Camera-type eye (tissue), 1 donor: Measurements from ENCODE around the genes ALKBH3 and CD82.

DNA sequence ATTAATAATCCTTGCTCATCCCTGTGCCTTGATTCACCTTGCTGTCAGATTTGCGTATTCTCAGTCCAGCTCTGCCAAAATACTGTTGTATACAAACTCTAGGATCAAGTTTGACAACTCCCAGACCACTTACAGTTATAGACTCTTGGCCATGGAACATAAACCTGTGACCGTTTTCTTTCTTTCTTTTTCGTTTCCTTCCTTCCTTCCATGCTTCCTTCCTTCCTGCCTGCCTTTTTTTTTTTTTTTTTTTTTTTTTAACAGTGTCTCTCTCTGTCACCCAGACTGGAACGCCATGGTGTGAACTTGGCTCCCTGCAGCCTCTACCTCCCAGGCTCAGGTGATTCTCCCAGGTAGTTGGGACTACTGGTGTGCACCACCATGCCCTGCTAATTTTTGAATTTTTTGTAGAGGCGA is 2391.0 kb upstream of the RAG2 start:
- RAMPAGE, long total RNA: no peak

- RAMPAGE, long total RNA: no peak
Measured at GRCh38 chr11:43474576-43475631, 116.2 kb downstream of the TTC17 start.

- RAMPAGE, long total RNA: no peak
Measured at GRCh38 chr11:43575040-43575908, 105.3 kb upstream of the HSD17B12 start.

DNA sequence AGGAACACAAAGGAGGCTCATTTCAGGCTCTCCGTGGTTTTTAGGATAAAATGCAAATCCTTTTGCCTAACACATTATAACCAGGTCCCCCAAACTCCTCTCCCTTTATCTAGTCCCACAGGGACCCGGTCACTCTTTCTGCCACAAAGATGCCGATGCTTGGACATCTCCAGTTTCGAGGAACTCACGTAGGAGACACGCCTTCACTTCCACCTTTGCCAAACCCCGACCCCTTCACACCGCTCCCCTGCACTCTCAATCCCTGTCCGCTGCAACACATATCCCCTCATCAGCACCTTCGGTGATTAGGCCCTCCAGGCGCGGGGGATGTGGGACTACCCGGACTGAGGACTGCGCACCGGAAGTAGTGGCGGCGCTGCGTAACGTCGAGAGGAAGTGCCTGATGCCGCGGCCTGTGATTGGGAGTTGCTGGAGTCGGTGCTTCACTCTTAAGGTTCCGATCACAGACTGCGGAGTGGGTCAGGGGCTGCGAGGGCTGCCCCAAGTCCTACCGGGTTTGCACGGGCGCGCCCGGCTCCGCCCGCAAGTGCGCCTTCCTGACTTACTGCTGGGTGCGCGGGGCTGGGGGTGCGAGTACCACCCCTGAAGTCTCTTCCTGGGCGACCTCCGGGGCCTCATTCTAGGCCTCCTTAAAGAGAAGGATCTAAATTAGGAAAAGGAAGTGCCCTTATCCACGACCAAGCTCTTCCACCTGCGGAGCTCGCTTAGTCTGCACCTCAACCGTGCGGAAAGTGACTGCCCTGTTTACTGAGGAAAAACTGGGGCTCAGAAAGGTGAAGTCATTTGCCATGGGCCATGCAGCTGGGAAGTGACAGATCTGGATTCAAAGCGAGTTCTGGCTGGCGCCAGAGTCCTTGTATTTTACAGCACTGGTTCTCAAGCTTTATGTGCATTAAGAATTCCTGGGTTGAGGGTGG is at the start of gene ALKBH3:
TSS of gene ALKBH3 (plus strand) at position 446 of the 938 bp plus-strand sequence.
- RAMPAGE, long total RNA: no peak

GRCh38 chr11:43919690-43920204 is 22.7 kb upstream of the C11orf96 start:
- RAMPAGE, long total RNA: no peak

DNA sequence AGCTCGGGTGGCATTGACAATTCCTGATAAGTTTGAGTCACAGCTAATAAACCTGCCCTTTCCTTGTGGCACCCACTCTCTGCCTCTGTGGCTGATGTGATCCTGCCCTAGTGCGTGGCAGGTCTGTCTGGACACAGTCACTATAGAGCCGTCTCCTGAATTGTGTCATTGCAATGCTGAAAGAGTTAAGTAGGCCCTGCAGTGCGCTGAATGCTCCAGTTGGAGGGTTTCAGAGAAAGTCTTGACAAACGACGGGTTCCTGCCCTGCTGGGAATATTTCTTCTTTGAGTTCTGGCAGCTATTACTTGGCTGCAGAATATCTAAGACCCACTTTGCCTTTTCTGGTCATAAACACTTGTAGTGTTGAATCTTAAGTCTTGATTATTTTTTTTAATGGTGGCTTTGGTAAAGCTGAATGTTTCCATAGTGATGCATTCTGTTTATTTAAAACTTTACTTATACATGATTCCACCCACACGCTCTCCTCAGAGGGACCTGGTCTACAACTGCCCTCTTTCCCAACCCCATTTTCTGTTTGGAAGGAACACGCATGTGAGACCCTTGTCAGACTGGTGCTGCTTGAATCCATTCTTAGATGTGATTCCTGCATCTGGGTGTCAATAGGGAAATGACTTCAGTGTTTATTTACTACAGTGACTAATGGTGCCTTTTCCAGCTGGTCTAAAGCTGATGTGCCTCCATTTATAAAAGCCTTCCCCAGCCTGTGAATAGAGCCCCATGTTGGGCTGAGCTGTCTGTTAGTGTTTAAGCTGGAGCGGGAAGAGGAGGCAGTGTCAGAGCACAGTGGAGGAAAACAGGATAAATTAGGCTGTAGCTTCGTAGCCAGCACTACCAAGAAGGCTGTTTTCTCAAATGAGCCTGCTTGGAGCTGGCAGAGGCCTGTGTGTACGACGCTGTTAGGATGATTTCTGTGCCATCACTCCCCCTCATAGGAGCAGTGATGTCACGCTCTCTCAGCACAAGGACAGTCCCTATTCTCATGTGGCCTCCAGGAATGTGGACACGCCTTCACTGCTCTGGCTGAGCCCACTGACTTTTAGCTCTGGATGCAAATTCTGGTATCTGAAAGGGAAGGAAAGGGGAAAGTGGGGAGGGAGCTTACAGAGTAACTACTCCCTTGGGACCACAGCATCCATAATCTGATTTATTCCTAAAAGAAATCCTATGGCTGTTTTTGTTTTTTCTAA is 19.0 kb upstream of the C11orf96 start:
- RAMPAGE, long total RNA: no peak

DNA sequence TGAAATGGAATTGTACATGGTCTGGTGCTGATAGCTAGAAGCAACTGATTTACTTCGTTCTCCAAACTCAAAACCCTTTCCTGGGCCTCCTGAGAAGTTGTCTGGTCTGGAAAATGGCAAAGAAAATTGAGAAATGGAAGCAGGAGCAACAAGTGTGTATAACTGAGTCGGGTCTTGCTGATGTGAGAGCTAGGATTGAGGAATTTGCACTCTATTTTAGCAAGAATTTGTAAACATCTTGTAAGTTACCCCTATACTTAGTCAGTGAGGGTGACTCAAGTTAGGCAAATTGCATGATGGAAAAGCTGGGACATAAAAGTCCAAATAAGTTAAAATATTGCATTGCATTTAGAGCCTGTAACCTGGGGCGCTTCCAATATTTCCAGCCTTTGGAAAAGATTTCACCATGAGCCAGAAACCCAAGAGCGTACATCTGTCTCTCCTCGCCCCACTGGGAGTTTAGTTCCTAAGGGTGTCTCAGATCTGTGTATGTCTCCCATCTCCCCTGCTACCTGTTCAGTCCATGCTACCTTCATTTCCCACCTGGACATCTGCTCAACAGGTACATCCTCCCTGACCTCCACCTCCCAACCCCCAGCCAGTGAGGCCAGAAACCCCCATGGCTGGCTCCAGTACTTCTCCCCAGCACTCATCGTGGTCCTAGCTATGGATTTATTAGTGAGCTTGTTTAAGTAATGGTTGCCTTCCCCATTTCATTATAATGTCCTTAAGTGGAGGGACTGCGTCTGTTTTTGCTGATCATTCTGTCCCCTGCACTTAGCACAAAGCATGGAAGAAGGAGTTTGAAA is 36.9 kb upstream of the ACCSL start:
- RAMPAGE, long total RNA: no peak

DNA sequence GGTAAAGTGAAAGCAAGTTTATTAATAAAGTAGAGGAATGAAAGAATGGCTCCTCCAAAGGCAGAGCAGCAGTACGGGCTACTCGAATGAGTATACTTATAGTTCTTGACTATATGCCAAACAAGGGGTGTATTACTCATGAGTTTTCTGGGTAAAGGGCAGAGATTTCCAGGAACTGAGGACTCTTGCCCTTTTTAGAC is 35.1 kb upstream of the CD82 start:
- RAMPAGE, long total RNA: no peak

- RAMPAGE, long total RNA: start-site peak on the plus strand at chr11:44565614-44565673, 65 reads
Measured at GRCh38 chr11:44565421-44566232, at the start of gene CD82. CD82 (plus strand) TSS chr11:44565663.

DNA sequence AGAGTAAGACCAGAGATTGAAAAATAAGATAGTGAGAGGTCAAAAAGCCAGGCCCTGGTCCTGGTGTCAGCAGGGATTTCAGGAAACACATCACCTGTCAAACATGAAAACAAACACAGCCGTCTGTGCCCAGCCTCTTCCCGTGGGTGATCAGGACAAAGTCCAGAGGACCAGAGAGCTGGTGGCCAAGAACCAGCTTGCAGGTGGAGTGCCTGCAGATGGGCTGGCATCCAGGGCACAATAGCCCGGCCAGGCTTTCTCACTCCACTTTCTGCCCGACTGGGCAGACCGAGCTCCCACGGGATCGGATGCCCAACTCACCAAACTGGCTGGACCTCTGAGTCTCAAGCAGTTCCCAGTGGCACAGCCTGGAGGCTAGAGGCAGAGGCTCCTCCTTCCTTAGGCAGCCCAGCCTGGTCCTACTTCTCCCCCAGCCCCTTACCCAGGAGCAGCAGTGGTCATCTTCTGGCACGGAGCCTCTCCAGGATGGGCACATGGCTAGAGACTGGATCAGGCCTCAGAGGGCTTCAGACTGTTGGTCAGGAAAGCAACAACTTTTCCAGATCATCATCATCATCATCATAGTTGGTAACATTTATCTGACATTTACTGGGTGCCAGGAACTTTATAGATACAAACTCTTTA is 19.4 kb downstream of the CD82 start:
- RAMPAGE, long total RNA: no peak

GRCh38 chr11:44727827-44728439 is 1.2 kb downstream of the TSPAN18 start:
- RAMPAGE, long total RNA: no peak

DNA sequence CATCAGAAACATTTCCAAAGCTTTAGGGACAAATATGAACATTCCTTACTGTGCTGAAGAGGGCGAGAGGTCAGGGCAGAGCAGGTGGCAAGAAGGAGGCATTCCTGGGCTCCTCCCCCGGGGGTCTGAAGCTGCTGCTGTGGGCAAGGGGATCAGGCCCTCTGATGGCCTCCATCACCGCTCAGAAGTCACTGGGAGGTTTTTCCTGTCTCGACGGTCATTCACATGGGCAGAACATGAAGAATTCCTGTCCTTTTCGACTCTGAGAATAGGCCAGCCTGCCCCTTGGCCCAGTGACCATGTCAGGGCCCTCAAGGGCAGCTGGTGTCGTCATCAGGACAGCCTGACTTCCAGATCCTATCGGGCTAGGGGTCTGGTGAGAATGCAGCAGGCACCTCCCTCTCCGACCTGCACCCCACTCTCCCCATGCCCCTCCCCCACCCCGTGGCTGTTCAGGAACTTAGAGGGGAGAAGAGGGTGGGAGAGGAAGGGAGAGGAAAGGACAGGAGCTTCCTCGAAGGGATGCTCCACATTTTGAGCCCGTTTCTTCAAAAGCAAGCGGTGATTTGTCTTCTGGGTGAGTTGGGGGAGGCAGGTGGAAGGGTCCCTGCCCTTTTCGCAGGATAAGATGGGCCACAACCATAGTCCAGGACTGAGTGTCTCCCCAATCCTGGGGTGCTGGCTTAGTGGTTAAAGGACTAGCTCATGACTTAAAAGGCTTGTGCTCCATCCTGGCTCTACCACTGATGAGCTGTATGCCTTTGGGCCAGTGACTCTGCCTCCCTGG is 3.5 kb downstream of the TP53I11 start:
- RAMPAGE, long total RNA: no peak

- RAMPAGE, long total RNA: no peak
Measured at GRCh38 chr11:44949112-44950020, 1.3 kb downstream of the TP53I11 start.

DNA sequence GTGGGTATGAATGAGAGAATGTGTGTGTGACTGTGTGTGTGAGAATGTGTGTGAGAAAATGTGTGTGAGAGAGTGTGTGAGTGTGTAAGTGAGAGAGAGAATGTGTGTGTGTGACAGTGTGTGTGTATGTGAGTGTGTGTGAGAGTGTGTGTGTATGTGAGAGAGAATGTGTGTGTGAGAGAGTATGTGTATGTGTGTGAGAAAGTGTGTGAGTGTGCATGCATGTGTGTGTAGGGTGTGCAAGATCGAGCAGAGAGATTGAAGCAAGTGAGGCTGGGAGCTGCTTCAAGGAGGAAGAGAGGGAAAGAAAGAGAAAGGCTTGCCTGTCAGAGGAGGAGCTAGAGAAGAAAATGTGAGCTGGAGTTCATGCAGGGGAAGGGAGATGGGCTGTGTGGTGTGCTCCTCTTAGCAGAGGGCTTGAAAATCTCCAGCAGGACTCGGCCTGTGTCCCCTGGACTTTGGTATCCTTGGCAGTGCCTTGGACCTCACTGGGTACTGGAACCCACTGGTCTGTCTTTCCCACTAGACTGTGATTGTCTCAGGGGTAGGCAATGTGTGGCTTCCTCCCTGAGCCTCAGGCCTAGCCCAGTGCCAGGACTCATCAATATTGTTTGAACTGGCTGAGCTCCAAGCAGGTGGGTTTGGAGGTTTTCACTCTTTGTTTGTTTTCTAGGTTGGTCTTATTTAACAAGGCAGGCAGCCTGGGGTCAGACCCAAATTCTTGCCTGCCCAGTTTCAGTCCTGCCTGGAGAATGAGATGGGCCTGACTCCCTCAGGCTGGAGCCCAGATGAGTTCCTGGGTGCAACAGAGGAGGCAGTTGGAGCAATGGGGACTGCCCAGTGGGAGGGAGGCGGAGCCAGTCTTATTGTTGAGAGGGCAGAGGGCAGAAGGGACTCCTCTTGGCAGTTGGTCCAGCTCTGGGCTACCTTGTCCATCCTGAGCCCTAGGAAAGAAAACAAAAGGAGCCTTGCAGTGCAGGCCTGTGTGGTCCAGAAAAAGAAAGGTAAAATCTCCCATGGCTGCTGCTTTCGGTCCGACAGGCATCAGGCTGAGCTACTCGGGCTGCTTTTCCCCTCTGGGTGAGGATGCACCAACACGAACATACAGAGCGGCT is 28.1 kb upstream of the TP53I11 start:
- RAMPAGE, long total RNA: no peak

DNA sequence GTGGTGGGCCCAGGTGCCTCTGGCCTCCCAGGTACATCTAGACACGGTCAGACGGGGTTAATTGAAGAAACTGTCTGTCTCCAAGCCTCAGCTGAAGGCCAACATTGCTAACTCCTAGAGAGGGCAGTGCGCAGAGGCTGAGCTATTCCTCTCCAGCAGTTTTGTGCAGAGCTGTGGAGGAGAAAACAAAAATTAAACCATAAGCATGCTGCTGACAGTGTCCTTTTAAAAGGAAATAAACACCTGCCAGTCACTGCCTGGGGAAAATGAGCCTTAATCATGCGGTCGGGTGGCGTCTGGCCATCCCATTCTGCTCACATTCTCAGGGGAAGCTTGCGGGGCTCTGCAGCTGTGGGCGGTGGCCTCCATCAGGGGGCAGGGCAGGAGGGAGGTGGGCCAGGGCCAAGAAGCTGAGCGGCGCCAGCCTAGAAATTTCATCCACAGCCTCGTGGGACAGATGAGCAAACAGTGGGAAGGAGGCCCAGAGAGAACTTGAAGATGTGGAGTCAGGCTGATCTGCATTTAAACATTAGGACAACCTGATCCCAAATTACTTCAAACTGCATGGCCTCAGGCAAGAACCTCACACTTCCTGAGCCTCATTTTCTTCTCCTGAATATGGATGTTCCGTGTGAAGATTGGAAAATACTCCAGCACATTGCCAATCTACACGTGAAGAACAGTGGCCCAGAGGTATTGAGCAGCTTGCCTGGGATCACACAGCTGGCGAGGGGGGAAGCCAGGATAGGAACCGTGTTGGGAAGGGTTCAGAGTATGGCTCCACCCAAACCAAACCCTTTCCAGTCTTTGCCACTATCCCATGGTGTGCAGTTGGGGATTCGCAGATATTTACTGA is 71.1 kb upstream of the TP53I11 start:
- RAMPAGE, long total RNA: no peak

DNA sequence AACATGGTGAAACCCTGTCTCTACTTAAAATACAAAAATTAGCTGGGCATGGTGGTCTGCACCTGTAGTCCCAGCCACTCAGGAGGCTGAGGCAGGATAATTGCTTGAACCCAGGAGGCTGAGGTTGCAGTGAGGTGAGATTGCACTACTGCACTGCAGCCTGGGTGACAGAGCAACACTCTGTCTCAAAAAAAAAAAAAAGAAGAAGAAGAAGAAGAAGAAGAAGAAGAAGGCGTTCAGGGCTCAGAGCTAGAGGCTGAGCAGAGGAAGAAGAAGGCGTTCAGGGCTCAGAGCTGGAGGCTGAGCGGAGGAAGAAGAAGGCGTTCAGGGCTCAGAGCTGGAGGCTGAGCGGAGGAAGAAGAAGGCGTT is 45.1 kb upstream of the PRDM11 start:
- RAMPAGE, long total RNA: no peak

DNA sequence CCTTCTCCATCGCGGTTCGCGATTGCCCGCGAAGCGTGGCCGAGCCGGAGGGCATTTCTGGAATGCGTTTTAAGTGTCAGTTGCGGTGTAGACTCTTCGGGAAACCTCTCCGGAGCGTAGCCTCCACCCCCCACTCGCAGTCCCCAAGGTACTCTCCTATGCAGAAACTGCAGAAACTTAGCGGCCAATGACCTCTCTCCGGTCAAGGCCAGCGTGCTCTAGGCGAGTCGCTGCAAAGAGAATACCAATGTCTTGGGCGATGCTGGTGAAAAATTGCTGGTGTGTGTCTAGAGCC is 942 bp downstream of the PRDM11 start:
- RAMPAGE, long total RNA: no peak

GRCh38 chr11:45213006-45213744 is 66.7 kb downstream of the PRDM11 start:
- RAMPAGE, long total RNA: no peak

GRCh38 chr11:45664439-45664961 is 922 bp downstream of the CHST1 start:
- RAMPAGE, long total RNA: no peak

GRCh38 chr11:45665893-45666257 is 453 bp upstream of the CHST1 start:
- RAMPAGE, long total RNA: no peak